ENCODE measurements around a stretch of chr12.

- RRBS, result 92% methylated on average over 1 of the region's 14 CpGs
Observed at GRCh38 chr12:10225454-10225704, 12.7 kb downstream of the GABARAPL1 start.

GRCh38 chr12:10288824-10289455 lies 18.7 kb upstream of the KLRD1 start:
- RRBS, result no CpG with 5 or more reads among the region's 5 CpGs

DNA sequence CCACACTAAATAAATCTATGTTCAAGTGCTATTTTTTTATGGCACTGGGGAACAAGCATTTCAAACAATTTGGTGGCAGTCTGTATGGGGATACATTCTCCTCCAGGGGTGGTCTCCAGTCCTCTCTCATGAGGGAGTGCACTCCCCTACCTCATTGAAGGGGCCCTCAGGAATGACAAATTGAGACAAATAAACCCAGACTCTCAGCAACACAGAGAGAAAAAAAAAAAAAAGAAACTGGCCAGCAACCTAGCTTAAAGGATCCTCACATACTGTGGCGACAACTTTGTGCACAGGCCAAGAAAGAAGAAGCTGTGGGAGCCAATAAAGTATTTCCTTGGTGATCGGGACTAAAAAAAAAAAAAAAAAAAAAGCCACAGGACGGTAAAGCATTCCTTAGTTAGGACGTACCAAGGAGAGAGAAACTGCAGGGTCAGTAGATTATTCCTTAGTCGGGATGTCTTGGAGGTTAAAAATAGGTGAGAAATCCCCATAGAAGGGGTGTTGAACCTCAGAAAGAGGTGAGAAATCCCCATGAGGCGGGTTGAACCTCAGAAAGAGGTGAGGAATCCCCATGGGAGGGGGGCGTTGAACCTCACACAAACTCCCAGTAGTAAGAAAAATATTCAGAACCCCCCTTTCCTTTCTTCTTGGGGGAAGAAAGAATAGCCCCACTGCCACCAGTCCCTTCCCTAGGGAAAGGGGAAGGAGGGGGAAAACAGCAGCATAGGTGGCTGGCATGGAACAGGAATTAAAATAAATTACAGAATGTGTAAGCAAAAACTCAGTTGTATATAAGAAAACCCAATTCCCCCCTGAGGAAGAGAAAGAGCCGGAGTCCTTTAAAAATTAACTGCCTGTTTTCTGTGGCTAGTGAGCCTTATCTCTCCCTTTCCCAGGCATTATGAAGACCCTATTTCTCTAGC lies 27.0 kb downstream of the KLRK1 start:
- RRBS, result no CpG with 5 or more reads among the region's 8 CpGs

DNA sequence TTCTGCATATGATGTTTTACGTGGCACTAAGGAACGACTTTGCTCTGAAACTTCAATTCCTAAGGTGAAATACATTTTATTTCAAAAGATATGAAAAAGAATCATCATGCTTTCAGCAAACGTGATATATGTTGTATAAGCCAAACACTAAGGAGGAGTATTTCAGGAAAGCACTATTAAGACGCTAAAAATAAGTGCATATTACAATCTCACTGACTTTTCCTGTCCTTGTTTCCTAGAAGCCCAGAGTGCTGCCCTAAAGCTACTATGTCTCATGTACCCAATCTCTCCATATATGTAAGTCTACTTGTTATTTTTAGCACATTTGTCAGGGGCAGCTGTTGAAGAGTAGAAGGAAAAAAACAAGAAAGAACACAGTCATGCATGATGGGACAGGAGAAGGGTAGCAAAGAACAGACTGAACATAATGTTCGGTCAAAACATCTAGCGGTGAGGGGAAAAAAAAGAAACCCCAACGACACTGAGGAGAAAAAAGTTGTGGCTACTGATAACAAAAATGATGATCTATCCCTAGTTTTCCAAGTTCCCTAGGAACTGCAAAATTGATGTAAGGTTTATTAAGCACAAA lies 14.3 kb downstream of the YBX3 start:
- RRBS, result no CpG with 5 or more reads among the region's 7 CpGs

- RRBS, result no CpG with 5 or more reads among the region's 5 CpGs
Observed at GRCh38 chr12:10718010-10719020, 4.8 kb downstream of the YBX3 start.

- RRBS, result no CpG with 5 or more reads among the region's 2 CpGs
Observed at GRCh38 chr12:10883692-10884129, 344 bp downstream of the PRH1 start.

GRCh38 chr12:11151167-11151618 lies 16.7 kb upstream of the TAS2R30 start:
- RRBS, result no CpG with 5 or more reads among the region's 3 CpGs

DNA sequence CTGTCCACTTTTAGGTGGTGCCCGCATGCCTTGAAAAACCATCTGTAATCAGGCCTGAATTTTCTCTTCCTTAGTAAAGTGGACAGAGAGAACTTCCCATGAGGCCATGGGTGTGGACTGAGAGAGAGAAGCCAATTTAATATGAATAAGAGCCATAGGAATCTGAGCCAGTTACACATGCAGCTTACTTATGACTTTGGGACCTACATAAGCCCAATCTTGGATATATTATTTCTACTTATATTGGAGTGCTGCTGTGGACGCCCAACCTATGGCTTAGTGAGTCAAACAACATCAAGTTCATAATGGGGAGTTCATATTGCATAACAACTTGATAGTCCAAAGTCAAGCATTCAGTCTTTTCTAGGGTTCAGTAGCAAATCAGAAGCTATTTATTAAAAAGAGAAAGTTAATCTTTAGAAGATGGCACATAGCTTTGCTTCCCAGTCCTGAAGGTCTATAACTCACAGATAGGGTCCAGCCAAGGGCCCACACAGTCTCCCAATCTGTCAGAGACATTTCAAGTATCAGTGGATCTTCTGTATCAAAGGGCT lies 11.0 kb upstream of the ETV6 start:
- RRBS, result no CpG with 5 or more reads among the region's 2 CpGs

- RRBS, result no CpG with 5 or more reads among the region's 4 CpGs
Observed at GRCh38 chr12:11654167-11654769, 4.8 kb downstream of the ETV6 start.

DNA sequence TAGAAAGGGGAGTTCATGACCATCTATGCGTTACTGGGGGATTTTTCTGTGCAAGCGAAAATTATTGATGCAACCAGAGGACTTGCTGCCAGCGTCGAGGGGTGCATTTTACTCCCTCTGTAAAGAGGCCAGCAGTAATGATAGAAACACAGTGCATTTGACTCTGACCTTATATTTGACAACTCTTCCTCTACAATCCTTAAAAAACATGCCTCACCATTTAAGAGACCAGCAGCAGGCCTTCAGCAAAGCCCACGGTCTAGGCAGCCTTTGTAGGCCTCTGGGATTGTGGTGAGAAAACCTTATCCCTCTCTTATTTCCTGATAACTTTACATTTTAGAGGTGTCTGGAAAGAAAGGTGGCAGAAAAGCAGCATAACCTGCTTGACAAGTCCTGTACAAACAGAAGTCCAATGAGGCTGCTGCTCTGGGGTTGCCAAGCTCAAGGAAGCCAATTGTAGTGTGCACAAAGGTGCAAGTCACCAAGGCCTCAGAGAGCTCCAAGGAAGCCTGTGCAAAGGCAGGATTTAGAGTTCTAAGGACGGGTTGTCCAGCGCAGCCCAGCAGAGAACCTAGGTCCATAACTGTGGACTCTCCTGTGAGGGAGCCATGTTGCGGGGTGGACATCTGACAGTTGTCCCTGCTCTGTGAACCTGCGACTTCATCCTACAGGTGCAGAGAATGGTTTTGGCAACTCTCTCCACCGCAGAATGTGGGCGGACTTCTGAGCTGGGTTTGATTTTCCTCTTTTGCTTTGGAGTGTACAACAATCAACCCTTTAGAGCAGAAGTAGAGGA lies 80.7 kb downstream of the ETV6 start:
- RRBS, result no CpG with 5 or more reads among the region's 11 CpGs

GRCh38 chr12:11737534-11738012 lies 88.1 kb downstream of the ETV6 start:
- RRBS, result no CpG with 5 or more reads among the region's 4 CpGs

DNA sequence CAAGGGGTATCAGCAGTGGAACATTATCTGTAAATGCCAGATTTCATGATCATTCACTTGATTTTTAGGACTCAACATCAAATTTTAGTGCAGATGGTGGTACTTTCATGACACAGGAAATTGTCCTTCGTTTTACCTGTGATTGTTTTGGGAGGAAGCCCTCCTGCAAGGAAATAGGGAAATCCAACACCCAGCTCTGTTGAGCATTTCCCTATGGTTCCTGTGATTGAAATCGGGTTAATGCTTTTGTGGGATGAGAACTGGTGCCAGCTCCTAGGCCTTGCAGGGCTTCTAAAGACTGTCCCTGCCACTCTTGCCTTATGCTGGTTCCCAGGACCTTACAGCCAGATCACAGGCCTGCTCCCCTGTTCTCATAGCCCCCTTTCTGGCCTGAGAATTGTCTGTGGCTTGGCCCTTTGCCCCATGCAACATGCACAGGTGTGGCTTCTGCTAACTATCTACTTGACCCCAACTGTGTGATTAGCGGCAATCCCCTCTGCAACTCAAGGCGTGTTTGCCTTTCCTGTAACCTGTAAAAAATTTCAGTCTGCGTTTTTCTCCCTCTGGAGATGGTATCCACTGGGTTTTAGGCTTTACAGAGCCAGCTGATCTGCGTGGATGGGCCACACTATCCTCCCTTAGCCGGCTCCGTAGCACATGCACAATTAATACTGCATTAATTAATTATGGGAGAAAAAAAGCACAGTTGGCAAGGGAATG lies 112.6 kb downstream of the ETV6 start:
- RRBS, result no CpG with 5 or more reads among the region's 8 CpGs

GRCh38 chr12:11770136-11770713 lies 120.8 kb downstream of the ETV6 start:
- RRBS, result no CpG with 5 or more reads among the region's 7 CpGs

- RRBS, result no CpG with 5 or more reads among the region's 13 CpGs
Observed at GRCh38 chr12:11829632-11830906, 180.6 kb downstream of the ETV6 start.

GRCh38 chr12:11944009-11944255 lies 126.8 kb upstream of the BCL2L14 start:
- RRBS, result no CpG with 5 or more reads among the region's 6 CpGs

DNA sequence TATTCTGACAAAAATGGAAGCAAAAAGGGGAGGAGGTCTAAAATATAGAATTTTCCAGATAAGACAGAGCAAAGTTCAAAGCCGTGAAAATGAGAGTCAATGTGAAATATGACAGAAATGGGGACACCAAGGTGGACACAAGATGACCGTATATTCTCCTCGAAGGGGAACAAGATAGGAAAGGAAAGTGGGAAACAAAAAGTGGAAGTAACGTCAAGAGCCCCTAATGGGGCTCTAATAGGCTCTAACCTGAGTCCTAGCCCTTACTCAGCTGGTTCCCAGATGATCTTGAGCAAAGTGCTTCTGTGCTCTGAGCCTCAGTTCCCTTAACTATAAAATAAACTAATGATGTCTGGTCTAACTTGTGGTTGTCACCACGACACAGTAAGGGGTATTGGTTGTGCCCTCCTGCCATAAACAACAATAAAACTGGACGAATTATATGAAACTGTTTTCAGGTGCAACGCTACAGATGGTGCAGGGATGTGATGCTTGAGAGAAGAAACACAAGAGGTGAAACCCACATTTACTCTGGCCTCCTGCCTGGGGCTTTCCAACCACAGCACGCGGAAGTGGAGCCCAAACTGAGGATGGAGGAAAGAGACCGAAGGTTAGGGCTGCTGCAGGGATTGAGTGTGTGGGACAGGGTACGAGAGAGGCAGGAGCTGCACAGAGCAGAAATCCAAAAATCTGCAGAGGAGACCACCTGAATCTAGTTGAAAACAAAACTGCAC lies 45.8 kb upstream of the BCL2L14 start:
- RRBS, result no CpG with 5 or more reads among the region's 11 CpGs

DNA sequence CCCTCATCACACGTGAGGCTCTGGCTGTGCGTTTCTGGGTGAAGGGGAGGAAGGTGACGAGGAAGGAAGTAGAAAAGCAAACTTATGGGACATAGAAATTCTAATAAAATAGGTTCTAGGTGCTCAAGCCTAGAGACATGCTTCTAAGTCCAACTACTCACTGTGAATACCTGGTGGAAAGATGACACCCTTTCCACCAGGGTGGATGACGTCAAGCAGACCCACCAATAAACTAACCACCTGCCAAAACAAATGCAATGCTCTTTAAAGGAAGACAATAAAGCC lies 43.0 kb upstream of the BCL2L14 start:
- RRBS, result no CpG with 5 or more reads among the region's 4 CpGs

DNA sequence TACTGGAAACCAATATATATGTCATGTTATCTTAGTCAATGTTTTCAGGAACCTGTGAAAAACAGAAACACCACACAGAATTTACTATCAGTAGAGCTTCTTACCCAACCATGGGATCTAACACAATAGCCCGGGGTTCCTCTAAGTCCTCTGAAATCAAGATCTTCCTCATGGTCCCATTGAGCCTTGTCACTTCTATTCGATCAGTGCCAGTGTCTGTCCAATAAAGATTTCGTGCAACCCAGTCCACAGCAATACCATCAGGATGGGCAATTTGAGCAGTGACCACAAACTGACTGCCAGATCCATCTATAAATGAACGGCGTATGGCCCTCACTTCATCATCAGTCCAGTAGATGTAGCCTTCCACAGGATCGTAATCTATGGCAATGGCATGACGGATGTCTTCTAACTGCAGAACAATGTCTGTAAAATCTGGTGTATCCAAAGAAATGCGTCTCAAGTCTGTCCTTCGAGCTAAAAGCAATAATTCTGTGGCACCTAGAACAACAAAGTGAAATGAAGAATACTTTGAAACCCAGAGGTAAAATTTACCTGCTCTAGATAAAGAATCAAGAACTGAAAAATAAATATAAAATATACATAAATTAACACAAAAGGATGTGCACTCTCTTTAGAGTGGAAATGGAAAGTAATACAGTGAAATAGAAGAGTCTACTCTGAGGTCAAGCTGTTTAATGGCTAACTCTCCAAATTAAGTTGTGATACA lies 85.7 kb downstream of the LRP6 start:
- RRBS, result no CpG with 5 or more reads among the region's 9 CpGs

- RRBS, result no CpG with 5 or more reads among the region's 3 CpGs
Observed at GRCh38 chr12:12308395-12308849, 41.6 kb upstream of the LRP6 start.

DNA sequence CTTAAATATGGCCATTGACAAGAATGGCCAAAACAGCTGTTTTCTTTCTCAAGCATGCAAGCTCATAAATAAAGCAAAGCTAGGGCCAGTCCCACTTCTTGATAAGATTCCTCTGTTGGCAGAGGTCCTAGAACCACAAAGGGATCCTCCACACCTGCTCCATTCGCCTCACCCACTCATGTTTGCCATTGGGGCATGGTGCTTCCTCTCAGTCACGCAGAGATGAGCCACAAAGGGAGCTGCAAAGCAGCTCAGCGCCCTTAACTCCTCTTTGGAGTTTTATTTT lies 16.7 kb downstream of the MANSC1 start:
- RRBS, result no CpG with 5 or more reads among the region's 3 CpGs